Mesangial cell (primary cell): ENCODE results near the genes ARPP21 and EPM2AIP1.

DNA sequence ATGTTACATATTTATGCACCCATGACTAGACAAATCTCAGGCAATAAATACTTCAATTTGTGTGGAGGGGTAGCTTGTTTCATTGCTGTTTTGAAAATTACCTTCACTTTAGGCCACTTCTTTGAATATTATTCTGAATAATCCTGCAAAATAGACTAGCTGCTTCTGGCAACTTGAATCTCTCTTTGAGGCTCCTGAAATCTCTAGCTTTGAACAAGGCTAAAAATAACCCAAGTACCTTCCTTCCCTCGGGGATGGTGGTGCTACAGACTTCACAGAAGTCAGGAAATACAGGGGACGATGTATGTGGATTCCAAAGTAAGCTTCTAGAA is 783.3 kb upstream of the ARPP21 start:
- RAMPAGE, long total RNA = no peak

- RAMPAGE, long total RNA = start-site peak on the plus strand at chr3:35639475-35639522, 10 reads
Observed at GRCh38 chr3:35639132-35640383, at the start of gene ARPP21. Gene ARPP21 (plus strand): TSS chr3:35639525.

DNA sequence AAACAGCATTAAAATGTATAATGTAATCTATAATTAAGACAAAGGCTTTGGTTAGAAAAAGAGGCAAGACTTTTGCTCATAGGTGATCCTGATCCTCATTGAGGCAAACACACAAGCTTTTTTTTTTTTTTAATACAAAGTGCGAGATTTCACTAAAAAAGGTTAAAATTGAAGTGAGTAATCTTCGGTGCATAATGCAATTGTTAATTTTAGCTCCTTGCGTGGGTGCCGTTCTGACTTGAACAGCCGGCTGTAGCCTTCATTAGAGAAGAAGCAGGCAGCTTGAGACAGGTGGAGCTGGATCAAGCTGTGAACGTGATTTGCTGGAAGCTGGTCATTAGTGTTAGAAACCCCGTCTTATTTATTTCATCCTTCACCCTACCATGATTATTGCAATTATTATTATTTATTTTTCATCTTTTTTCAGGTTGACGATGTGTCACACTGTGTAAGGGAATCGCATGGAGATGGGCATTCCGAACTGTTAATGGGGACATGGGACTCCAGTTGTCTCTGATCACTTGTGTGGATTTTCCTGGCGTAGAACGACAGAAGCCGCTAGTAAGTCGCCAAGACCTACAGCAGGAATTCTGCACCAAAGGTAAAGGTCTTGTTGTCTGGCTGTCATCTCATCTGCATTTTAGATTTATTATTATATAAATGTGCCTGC is 40.2 kb downstream of the ARPP21 start:
- RAMPAGE, long total RNA = no peak

GRCh38 chr3:36942555-36943179 is 2.2 kb downstream of the TRANK1 start:
- RAMPAGE, long total RNA = no peak

- RAMPAGE, long total RNA = no peak
Observed at GRCh38 chr3:36992596-36993314, at the start of gene EPM2AIP1. Gene EPM2AIP1 (minus strand): TSS chr3:36993131.

DNA sequence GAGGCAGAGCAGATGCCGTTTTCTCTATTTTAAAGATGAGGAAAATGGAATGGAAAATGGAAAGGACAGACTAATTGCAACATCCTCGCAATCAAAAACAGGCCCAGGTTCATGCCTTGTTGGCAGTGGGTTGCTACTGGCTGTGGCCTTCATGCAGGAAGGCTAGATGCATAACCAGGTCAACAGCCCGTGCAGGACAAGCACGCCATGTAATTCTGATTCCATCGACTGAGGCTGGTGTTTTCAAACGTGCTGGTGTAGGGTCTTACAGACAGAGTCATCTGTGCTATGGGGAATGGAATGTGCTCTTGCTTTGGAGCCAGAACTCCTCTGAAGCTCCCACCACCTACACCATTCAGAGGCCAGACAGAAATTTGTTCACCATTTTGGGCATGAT is 37.9 kb downstream of the MLH1 start:
- RAMPAGE, long total RNA = no peak

GRCh38 chr3:37058743-37059278 is 65.5 kb downstream of the MLH1 start:
- RAMPAGE, long total RNA = no peak

GRCh38 chr3:37065760-37066514 is 72.6 kb downstream of the MLH1 start:
- RAMPAGE, long total RNA = no peak

DNA sequence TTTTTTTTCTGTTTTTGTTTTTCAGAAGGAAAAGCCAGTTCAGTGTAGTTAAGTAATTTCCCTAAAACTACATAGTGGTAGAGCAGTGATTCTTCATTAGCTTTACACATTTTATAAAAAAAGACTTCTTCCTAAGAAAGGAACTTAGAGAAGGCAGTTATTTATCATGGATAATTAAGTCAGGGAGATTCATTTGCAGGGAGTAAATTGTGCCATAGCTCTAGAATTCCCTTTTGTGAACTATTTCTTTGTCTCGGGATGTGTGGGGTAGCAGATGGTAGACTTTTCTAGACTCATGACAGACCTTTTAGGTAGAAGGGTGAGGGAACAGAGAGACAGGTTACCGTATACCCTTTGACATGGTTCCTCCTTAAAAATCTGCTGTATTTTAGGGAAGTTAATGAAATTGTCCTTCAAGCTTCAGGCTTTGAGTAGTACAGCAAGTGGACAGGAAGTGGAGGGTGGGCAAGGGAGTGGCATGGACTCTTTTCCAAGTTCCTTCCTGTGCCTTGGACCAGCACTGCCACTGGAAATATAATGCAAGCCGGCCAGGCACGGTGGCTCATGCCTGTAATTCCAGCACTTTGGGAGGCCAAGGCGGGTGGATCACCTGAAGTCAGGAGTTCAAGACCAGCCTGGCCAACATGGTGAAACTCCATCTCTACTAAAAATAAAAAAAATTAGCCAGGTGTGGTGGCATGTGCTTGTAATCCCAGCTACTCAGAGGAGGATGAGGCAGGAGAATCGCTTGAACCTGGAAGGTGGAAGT is 87.3 kb downstream of the GOLGA4 start:
- RAMPAGE, long total RNA = no peak

DNA sequence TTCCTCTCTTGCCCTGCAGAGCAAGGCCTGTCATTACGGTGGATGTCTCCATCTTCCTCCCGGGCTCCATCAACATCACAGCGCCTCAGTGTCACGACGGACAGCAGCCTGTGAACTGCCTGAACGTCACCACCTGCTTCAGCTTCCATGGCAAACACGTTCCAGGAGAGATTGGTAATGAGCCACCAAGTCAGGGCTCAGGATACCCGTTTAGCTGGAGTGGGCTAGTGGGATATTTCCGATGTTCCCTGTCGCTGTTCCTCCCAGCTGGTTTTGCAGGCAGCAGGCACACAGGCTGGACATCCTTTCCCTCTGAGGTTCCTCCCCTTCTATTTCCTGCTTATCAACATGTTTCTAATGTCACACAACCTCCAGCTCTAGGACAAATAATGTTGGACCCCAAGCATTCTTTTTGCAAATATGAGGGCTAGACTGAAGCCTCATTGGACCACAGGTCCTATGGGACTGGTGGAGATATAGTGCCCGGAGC is 81.4 kb downstream of the ITGA9 start:
- RAMPAGE, long total RNA = no peak

- RAMPAGE, long total RNA = no peak
Observed at GRCh38 chr3:37628933-37629378, 177.0 kb downstream of the ITGA9 start.

GRCh38 chr3:37812585-37812997 is 49.1 kb upstream of the CTDSPL start:
- RAMPAGE, long total RNA = no peak

- RAMPAGE, long total RNA = no peak
Observed at GRCh38 chr3:37987679-37988510, 2.7 kb upstream of the VILL start.

GRCh38 chr3:37992596-37993193 is 2.1 kb downstream of the VILL start:
- RAMPAGE, long total RNA = no peak

GRCh38 chr3:38009603-38010320 is 19.2 kb downstream of the VILL start:
- RAMPAGE, long total RNA = no peak

DNA sequence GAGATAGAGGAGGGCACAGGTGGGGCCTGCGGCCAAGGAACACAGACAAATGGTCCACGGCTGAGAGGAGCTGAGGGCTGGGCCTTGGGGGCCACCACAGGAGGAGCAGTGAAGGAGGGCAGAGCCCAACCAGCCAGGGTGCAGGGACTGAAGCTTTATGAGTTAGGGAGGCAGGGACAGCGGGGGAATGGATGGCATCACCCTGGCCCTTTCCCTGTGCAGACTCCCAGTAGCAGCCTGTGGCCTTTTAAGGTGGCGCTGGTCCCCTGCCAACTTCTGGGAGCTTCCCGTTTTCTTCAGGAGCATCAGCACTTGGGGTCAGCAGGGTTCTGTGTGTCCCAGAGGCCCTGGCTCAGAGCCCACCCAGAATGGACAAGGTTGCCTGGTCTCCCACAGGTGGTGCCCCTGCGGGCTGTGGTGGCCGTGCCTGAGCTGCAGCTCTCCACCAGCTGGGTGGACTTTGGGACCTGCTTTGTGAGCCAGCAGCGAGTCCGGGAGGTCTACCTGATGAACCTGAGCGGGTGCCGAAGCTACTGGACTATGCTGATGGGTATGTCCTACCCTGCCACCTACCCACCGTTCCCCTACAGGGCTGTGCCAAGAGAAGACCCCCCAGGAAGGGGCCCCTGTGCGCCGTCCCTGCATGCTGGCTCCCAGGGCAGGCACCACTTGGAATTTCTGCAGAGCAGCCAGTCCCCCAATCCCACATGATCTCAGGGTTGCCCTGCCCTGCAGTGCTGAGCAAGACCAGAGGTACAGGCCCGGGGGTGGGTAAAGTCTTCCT is 15.5 kb downstream of the ACAA1 start:
- RAMPAGE, long total RNA = no peak

DNA sequence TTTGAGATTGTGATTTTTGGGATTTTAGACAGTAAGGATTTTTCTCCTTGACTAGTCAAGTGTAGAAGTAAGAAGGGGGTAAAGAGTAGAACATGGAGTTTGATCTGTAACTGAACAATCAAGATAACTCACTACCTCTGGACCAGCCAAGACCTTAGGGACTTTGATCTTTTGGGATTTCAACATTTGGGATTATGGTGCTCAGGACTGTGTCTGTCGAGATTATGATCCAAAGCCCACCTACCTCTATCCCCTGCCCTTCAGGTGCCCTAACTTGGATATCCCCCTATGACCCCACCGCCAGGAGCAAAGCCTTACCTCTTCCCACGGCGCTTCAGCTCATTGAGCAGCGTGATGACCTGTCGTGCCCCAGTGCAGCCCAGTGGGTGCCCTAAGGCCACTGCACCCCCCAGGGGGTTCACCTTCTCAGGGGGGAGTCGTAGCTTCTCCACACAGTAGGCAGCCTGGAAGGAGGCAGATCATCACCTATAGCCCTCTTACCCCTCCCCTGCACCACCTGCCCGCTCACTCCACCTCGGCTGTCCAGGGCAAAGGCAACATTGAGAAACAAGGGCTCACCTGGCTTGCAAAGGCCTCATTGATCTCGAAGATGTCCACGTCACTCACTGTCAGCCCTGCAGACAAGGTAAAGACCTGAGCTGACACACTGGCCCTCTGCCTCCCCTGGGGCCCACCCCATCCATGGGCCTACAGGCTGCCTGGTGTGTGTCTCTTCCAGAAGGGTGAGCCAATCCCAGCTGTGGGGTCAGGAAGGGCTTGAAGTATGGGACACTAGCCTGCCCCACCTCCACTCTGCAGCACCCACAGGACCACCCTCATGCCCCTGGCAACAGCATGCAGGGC is 11.4 kb downstream of the ACAA1 start:
- RAMPAGE, long total RNA = no peak

DNA sequence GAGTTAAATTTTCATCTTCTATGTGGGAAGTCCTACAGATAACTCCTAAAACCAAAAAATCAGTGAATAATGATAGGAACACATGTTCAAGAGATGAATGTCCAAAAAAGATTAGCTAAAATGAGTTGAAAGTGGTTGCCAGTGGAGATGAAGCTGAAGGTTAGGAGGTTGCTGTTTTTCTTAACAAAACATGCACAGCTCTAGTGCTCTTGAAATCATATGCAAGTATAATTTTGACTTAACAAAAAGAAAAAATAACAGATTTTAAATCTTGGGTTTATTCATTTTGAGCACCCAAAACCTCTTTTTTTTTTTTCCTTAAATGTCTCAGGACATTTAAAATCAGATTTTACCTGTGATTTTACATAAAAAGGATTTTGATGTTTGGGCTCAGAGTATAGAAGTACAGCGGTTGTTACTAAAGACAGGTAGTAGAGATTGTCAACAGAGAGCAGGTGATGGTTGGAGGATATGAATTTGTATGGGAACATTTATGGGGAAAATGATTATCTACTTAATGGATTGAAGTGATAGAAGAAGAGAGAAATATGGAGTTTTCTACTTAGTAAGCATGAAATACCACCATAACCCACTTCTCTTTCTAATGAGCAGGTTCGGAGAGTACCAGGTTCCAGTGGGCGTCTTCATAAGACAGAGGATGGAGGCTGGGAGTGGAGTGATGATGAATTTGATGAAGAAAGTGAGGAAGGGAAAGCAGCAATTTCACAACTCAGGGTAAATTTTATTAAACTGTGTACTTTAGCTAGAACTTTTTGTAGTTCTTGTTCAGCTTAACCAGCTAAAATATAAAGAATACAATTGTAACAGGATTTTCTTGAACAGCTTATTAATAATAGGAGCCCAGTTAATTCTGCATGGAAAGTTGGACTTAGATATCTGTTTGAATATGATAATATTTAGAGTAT is 29.1 kb upstream of the SLC22A13 start:
- RAMPAGE, long total RNA = no peak

- RAMPAGE, long total RNA = no peak
Observed at GRCh38 chr3:38449921-38450266, 3.8 kb upstream of the ACVR2B start.

- RAMPAGE, long total RNA = no peak
Observed at GRCh38 chr3:38519559-38519880, 23.4 kb downstream of the EXOG start.